SJCRH30 (cell line): ENCODE measurements around a stretch of chr10.

GRCh38 chr10:129021280-129022177 is 445.5 kb upstream of the MGMT start:
- RAMPAGE, long total RNA: no peak

- RAMPAGE, long total RNA: no peak
Measured at GRCh38 chr10:129023132-129023606, 443.9 kb upstream of the MGMT start.

DNA sequence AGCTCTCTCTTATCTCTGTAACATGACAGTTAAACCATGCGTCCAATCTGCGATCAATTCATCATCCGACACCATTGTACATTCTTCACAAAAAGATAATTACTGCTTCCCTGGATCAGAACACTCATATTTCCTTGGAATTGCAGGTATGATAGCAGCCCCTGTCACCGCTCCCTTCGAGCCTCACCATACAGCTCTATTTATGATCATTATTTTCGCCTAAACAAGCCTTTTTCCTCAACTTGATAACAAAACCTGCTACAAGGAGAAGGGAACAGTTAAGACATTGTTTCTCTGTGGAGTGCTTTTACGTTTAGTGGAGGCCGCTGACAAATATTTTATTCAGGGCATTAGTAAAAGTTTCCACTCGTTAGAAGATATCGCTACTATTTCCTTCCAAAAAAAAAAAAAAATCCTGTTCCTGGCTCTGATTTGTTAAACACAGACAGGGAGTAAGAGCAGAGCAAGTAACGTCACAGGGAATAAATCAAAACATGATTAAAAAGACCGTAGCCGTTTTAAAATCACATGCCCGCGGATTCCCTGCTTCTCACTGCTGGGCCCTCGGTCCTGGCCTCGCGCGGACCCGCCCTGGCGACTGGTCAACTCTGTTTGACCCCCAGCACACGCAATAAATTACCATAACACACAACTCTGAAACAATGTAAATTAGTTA is 18.3 kb downstream of the EBF3 start:
- RAMPAGE, long total RNA: no peak

GRCh38 chr10:129970725-129970958 is 6.6 kb upstream of the EBF3 start:
- RAMPAGE, long total RNA: no peak

- RAMPAGE, long total RNA: no peak
Measured at GRCh38 chr10:130171203-130171919, 35.2 kb downstream of the GLRX3 start.

- RAMPAGE, long total RNA: no peak
Measured at GRCh38 chr10:131676736-131677167, 224.1 kb upstream of the PPP2R2D start.

- RAMPAGE, long total RNA: no peak
Measured at GRCh38 chr10:131908945-131909576, 8.3 kb downstream of the PPP2R2D start.

GRCh38 chr10:131910887-131911453 is 10.2 kb downstream of the PPP2R2D start:
- RAMPAGE, long total RNA: no peak

- RAMPAGE, long total RNA: no peak
Measured at GRCh38 chr10:131983718-131984160, 2.0 kb upstream of the BNIP3 start.

DNA sequence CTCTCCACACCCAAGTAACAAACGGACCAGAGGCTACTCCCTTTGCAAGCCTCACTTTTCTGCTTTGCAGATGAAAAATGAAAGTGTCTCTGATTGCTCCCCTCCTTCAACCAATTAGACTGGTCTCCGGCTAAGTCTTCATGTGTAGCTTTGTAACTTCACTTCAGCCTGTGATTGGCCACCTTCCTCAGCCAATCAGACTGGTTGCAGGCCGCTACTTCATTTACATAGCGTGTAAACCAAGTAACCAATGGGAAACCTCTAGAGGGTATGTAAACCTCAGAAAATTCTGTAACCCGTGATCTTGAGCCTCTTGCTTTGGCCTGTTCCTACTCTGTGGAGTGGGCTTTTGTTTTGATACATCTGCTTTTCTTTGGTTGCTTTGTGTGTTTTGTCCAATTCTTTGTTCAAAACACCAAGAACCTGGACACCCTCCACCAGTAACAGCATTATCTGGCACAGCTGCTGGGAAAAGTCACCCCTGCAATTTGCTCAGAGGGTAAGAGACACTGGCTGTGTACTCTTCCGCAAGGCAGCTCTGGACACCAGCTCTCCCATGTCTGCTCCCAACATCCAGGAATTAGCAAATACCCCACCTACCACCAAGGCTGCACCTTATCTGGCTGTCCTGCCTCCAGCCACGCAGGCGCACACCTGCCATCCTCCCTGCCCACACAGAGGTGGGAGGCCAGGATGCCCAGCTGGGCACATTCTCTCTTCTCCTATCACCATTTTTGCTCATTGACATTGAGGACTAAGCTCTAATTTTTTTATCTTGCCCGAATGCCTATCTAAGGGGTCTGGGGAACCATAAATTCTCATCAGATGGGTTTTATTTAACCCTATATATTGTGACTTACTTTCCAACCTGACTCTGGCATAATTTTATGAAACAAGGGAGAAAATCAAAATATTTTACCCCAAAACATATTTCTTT is 20.1 kb upstream of the BNIP3 start:
- RAMPAGE, long total RNA: no peak

GRCh38 chr10:132048236-132048814 is 17.4 kb upstream of the JAKMIP3 start:
- RAMPAGE, long total RNA: no peak

DNA sequence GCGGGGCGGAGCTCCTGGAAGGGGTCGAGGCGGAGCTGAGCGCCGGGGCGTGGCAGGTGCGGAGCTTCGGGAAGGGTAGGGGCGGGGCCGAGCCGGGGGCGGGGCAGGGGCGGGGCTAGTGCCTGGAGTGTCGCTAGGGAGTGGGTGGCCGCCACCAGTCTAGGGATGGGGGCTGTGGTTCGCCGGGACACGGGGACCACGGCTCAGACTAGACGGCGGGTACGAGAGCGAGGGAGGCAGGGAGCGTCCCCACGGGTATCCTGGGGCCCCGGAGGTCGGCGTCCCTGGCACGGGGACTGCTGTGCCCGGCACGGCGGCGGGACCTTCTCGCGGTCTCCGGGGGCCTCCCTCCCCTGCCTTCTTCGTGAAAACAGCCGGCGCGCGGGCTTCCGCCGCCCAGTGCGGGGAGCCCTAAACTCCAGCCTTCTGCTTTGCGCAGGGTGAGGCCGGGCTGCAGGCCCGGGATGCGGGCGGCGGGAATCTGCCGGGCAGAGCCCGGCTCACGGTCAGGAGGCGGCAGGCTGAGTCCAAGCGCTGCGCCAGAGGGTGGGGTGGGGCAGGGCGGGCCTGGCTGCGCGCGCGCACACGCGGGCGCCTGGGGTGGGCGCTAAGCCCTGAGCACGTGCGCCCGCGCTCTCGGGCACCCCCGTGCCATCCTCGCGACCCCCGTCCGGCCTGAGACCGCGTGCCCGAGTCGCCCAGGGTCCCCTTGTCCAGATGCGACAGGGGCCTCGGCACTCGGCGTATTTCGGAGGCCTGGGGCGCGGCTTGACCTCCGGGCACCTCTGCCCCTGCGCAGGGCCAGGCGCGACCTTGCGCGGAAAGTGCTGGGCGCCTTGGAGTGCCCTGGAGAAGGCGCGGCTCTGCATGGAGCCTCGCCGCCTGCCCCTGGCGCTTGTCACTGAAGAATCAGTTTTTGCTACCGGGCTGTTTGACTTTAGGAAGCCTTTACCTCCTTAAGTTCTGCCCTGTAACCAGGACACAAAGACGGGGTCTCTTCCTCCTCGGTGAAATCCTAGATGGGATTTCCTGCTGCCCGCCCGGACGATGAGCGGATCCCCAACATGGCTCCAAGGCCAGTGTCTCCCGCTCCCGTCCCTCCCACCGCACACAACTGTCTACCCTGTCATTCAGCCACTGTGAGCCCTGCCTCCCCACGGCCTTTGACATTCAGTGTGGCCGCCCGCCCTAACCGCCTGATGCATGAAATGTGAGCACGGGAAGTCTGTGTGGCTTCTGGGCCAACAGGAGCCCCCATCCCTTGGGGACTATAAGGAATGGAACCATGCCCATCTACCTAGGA is 726 bp upstream of the STK32C start:
- RAMPAGE, long total RNA: no peak

GRCh38 chr10:132400549-132400965 is 3.6 kb downstream of the PWWP2B start:
- RAMPAGE, long total RNA: no peak

DNA sequence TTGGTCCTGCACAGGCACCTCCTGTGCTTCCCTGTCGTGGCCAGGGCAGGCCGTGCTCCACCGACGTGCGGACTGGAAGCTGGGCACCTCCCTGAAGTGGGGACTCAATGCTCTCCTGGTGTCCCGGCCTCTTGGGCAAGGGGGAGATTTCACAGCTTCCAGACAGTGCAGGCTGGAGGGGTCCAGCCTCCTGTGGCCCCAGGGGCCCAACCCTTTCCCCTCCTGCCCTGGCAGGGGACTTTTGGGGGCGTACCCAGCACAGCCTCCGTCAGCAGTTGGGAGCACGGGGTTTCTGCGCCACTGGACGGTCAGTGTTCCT is 13.7 kb downstream of the PWWP2B start:
- RAMPAGE, long total RNA: no peak

DNA sequence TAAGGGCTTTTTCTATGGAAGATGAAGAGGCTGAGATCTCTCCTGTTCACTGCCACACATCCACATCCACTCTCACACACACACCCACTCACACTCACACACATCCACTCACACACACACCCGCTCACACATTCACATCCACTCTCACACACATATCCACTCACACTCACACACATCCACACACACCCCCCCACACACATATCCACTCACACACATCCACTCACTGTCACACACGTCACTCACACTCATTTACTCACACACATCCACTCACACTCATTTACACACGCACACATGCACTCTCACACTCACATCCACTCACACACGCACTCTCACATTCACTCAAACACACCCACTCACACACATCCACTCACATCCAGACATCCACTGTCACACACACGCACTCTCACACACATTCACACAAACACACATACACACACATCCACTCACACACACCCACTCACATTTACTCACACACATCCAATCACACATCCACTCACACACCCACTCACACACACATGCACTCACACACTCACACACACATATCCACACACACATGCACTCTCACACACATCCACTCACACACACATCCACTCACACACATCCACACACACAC is 18.2 kb downstream of the PWWP2B start:
- RAMPAGE, long total RNA: no peak

DNA sequence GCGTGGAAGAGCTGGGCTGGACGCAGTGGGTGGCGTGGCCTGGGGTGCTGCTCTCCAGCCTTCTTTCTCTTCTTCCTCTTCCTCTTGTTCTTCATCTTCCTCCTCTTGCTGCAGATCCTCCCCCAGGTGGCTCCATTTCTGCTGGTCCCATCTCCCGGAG is 23.2 kb downstream of the PWWP2B start:
- RAMPAGE, long total RNA: no peak

GRCh38 chr10:132430007-132430556 is 33.1 kb downstream of the PWWP2B start:
- RAMPAGE, long total RNA: no peak

DNA sequence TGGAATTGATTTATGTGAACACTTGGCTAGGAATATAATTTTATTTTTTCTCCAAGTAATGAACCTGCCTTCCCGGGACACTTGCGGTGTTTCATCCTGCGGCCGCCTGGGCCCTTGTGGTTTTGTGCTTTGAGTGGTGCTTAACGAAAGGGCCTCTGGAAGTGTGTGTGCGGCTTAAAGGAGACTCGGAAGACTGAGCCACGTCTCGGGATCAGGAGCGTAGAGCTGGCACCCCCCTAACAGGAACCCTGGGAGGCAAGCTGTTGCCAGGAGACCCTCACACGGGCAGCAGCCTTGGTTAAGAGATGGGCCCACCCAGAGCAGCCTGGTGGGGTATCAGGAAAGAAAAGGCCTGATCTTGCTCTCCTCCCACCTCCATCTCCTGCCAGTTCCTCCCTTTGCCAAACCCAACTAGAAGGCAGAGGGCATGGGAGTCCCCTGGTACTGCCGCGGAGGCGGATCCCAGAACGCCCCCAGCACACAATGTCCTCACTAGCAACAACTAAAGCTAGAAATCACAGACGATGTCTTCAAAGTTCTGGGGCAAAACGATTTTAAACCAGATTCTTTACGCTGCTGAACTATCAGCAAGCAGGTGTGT is 67.2 kb upstream of the INPP5A start:
- RAMPAGE, long total RNA: no peak

GRCh38 chr10:132517878-132519014 is 19.3 kb upstream of the INPP5A start:
- RAMPAGE, long total RNA: no peak

GRCh38 chr10:132519015-132519446 is 18.6 kb upstream of the INPP5A start:
- RAMPAGE, long total RNA: no peak